RPMI7951 (cell line): Measurements from ENCODE around the gene FAM209A.

DNA sequence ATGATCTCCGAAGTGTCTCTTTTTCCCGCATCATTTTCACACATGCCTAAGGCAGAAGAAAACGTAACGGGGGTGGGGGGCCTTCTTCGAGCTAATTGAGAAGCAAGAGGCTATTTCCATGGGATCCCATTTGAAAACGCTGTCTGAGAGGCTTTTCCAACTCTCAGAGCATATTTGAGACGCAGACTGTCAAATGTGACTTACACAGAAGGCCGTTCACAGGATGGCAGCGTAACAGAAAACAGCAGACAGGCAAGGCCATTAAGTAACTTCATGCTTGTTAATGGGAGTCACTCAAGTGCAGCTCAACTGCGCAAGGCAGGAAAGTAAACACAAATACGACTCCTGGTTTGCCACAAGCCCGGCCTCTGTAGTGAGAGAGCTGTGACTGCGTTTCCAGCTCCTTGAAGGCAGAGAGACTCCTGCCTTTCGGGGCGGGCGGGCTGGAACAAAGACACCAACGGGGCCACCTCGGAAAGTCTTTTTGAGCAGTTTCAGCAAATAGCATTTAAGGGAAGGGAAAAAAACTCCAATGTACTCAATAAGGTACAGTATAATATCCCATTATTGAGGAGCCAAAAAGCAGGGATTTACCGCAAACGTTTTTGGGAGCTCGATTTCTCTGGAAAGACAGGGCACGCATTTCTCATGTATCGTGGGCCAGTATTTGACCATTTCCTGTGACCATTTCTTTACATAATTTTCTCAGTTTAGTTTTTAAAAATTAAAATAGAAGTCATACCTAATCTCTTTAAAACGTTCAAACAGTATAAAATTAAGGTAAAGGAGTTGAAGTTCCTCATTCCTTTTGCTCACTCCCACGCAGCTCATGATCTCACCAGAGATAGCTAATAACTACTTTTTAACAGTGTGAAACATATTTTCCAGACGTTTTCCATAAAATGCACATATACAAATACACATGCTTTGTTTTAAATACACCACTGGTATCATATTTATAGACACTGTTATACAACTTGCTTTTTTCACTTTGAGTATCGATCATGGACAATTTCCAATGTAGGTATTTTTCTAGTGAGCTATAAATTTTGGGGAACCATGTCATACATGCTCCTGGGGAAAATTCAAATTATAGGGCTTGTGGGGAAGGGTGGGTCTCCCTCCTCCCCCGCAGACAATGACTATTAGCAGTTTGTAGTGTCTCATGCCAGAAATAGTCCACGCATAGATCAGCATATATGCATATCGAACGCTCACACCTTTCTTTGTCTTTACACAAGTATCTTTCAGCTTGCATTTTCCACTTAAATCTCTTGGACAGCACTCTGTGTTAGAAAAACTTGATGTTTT, 145.1 kb upstream of the ZNF217 start:
- RAMPAGE, long total RNA, result no peak

- RAMPAGE, long total RNA, result no peak
Measured at GRCh38 chr20:53754390-53755007, 160.9 kb upstream of the ZNF217 start.

- RAMPAGE, long total RNA, result no peak
Measured at GRCh38 chr20:53805790-53806162, 212.1 kb upstream of the ZNF217 start.

GRCh38 chr20:53834662-53834981, 235.8 kb downstream of the BCAS1 start:
- RAMPAGE, long total RNA, result no peak

DNA sequence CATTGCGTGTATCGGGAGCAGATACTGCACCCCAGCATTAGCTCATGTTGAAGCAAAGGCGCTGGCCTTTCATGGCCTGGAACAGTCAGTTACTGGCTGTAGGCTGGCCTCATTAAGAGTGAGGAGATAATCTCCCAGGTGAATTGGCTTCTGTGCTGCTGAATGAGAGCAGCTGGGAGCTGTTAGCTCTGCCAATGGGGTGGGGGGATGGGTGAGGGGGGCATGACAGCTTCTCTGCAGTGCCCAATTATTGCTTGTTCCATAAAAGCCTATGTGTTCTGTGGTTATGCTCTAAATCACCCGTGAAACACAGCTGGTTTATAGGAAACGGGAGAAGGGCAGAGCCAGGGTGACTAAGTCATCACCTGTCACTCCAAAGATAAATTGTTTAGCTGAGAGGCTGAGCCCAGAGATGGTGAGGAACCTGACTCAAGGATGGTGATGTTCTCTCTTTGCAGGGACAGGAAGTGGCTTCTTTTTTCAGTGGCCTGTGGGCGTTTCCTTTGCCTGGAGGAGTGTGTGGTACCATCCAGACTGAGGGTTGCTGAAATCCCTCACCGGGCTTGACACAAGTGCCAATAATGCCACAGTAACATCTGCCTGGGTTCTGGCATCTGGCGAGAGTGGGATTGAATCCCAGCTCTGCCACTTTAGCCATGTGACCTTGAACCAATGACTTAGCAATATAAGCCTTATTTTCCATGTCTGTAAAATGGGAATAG, 170.8 kb downstream of the BCAS1 start:
- RAMPAGE, long total RNA, result no peak

GRCh38 chr20:53900220-53901028, 170.0 kb downstream of the BCAS1 start:
- RAMPAGE, long total RNA, result no peak

DNA sequence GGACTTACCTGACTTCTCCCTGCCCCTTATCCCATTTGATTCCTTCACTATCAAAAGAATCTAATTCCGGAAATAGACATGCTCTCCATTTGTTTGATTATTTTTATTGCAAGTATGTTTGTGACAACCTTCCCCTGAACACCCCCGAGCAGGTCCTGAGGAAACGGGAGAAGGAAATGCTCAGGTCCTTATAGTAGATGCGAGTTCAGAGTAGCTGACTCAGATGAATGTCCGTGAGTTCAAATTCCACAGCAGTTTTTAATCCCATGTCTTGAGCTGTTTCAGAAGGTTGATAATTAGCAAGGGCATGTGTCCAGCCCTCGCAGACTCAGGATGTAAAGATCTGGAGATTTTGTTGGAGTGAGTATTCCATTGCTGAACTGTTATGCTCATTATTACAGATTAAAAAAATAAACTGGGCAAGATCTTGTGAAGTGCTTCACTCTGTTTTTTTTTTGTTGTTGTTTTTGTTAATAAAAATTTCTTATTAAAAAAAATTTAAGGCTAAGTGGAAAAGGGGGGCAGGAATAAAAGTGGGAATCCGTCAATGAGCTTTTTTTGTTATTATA, 169.3 kb downstream of the BCAS1 start:
- RAMPAGE, long total RNA, result no peak

GRCh38 chr20:54221509-54221881, 13.6 kb downstream of the PFDN4 start:
- RAMPAGE, long total RNA, result no peak

GRCh38 chr20:55744720-55745150, 260.6 kb downstream of the CBLN4 start:
- RAMPAGE, long total RNA, result no peak

DNA sequence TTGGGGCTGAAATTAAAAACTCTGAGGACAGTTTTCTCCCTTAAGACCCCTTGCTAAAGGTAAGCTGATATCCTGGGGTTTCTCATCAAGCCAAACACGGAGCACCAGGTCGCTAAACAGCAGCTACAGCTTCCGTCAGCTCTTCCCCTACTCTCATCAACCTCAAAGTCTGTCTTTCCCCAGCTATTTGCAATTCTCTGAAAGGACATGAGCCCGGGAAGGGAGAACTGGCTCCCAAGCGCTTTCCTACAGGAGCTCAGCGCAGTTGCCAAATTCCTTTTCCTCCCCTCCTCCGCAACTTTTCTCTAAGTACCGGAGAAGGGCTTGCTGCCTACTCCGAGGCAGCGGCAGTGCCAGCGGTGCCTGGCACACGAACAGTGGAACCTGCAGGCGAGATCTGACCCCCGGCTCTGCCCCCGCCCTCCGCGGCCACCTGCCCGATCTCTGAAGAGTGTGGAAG, 2.3 kb downstream of the CBLN4 start:
- RAMPAGE, long total RNA, result no peak

DNA sequence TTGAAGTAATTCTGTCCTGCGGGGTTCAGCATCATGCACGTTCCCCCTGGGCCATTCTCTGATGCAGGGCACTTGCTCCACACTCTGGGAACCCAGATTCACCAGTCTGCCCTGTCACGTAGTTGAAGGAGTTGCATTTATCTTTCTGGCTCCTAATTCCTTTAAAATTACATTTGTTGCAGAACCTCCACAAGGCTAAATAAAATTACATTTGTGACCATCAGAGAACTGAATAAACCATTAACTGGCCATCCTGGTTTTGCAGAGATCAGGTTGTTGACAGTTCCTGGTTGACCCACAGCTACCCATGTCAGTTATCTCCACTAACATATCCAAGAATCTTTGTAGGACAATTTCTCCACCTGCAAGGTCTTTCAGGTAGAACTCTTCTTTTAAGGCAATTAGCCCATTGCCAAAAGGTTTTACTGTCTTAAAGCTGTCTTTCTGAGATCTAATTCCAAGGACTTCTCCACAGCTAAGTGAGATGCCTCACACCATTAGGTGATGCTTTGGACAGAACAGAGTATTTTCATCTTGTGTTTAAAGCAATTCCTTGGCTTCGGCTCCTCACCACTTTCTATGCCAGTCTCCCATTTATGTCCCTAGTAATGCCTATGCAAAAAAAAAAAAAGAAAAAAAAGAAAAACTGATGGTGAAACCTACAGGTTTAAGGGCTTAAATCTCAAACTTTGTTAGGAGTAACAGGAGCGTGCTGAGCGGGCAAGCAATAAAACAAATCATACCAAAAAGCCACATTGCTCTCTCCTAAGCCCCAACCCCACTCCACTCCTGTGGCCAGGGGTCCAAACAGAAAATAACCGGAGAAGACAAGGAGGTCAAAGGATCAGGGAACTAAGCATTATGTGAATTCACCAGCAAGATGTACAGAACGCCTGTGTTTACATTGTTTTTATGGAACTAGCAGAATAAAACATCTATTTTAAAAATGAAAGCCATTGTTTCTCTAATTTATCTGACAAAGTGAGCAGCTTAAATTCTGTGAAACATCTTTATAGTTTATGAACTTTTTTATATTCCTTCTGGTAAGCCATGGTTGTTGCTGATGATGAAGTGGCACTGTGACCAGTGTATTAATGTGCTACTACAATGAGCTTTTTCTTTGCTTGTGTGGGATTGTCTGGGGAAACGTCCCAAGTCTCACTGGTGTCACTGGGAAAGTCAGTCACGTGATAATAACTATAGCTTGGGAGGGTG, 9.3 kb downstream of the FAM210B start:
- RAMPAGE, long total RNA, result no peak

DNA sequence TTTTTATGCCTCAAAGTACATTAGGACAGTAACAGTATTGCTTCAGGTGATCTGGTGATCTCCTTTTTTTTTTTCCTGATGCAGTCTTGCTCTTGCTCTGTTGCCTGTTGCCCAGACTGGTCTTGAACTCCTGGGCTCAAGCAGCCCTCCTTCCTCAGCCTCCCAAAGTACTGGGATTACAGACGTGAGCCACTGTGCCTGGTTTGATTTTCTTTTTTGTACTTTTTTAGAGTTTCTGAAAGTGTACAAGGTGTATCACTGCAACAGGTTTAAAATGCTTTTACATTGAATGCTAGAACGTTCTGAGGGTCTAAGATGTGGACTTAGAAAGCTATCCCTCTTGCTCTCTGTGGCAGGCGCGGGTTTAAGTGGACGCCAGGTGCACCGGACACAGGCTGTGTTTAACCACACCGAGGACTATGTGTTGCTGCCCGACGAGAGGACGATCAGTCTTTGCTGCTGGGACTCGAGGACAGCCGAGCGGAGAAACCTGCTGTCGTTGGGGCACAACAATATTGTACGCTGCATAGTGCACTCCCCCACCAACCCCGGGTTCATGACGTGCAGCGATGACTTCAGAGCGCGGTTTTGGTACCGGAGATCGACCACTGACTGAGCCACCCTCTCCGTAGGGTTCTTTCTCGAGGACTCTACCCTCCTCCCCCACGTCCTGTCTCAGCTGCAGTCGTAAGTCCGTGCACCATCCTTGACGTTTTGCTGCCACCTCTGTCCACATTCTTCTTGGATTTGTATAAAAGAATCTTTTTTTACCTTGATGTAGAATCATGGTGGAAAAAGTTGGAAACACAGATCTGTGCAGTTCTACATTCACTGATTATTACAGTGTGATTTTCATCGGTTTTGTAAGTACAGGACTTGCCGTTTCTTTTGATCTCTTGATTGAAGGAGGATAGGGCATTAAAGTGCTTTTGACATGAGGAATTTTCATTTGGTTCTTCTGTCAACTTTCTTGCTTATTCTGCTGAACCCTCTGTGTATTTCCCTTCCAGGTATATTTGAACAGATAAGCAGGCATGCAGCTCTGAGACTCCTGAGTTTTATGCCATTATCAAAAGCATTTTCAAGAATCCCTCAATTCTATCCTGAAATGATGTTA, 8.6 kb upstream of the CASS4 start:
- RAMPAGE, long total RNA, result no peak

GRCh38 chr20:56477496-56477969, 9.1 kb downstream of the RTF2 start:
- RAMPAGE, long total RNA, result no peak

- RAMPAGE, long total RNA, result no peak
Measured at GRCh38 chr20:56524350-56524974, at the start of gene FAM209A. Gene FAM209A (plus strand): TSS chr20:56524744.

- RAMPAGE, long total RNA, result no peak
Measured at GRCh38 chr20:56765094-56765540, 136.0 kb downstream of the TFAP2C start.

- RAMPAGE, long total RNA, result no peak
Measured at GRCh38 chr20:56765685-56765955, 136.5 kb downstream of the TFAP2C start.

DNA sequence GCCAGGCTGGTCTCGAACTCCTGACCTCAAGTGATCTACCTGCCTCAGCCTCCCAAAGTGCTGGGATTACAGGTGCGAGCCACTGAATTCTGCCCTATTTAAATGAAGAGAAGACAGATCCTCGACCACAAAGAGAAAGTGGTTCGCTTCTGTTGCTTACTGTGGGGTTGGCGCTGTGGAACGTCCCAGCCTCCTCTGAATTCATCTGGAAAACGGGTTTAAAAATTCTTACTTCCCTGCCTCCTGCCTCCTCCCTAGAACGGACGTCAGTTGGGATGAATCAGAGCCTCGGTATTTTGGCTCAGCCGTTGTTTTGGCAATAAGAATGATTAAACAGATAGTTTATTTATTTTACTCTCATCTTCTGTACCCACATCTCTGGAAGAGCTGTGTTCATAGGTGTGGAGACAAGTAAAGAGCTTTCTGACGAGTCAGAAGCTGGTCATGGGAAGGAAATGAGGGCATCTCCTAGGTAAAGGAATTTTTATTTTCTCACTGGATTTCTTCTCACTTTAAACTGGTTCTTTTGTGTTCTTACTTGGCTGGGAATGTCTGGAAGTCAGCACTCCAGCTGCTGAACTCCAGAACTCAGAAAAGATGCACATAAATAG, 158.5 kb downstream of the TFAP2C start:
- RAMPAGE, long total RNA, result no peak

DNA sequence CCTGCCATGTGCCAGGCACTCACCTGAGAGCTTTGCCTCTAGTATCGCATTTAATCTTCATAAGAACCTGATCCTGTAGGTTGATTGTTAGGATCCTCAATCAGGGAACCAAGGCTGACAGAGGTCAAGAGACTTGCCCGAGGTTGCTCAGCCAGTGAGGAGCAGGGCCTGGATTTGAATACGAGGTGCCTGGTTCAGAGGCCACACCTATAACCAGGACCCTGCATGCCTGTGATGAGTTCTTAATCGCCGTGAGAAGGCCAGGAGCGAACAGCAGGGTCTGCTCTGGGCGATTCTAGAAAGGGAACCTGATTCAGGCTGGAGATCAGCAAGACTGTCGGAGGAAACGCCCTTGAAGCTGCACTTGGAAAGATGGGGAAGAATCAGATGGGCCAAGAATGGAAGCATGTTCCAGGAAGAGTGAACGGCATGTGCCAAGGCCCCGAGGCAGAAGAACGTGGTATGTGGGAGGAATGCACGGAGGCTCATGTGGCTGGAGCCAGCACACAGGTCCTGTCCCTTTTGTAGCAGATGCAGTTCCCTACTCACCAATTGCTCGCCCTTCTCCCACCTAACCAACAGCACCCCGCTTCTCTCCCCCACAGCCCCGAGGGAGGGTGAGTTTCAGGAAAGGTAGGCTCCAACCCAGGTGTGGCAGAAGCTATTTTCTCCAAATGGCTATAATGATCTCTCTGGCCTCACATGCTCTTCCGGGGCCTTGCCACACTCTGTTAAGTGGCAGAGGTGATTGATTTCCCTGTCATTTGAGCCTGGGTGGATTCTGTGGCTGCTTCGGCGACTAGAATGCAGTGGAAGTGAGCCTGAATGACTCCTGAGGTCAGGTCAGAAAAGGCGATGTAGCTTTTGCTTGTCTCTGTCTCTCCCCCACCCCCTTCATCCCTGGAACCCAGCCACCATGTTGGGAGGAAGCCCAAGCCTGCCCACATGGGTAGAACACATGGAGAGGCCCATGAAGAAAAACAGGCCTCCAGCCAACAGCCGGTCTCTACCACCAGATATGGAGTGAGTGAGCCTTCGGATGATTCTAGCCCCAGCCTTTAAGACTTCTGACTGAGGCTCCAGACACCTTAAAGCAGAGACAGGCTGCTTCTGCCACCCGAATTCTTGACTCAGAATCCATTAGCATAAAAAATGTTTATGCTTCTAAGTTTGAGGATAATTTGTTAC, 180.7 kb downstream of the TFAP2C start:
- RAMPAGE, long total RNA, result no peak

DNA sequence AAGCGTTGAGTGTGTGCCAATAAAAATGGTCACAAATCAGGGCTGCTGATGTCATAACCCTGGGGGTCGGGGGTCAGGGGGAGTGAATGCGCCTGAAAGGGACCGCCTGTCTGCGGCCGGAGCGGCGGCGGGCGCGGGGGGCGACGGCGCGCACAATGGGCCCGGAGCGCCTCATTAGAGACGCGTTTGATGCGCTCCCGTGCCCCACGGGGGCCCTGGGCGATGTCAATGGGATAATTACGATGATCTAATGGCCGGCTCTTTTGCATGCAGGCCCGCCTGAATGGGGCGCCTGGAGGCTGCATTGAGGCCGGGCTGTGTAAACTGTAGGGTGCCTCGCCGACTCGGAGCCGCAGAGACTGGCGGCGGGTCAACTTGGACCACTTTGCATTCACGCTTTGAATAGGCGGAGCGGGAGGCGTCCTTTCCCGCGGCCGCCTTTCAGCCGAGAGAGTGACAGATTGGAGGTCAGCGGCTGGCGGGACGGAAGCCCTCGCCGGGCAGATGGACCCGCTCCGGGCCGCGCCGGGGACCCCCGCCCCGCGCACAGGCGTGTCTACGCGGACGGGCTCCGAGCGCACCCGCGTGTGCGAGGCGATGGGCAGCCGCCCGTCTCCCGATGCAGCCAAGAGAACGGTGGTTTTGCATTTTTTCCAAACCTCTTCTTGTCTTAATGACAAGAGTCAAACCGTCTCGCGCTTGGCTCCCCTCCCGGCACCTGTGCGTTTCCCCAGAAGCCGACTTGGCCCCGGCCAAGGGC, 296.2 kb downstream of the TFAP2C start:
- RAMPAGE, long total RNA, result no peak

DNA sequence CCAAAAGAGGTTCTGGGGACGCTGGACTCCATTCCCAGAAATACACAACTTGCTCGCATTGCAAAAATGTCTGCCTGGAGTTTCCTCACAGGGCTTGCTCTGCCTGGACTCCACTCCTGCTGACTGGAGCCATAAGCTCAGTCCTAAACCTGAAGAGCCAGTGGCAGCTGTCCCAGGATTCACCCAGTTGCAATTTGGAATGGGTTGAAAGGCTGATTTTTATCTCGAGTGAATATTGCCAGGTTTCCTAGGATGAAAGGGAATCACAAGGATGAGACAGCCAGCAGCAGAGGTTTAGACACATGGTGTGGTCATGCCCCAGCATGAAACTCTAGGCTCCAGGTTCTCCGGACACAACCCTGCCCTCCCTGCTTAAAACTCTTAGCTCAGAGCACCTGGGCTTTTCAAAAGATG, 223.3 kb downstream of the BMP7 start:
- RAMPAGE, long total RNA, result no peak